Camera-type eye (tissue), 1 donor: ENCODE data around the genes PDIA3, DUOXA2 and DUOXA1.

GRCh38 chr15:43329468-43330465 lies 606 bp downstream of the LCMT2 start:
- RAMPAGE, long total RNA, result no peak

DNA sequence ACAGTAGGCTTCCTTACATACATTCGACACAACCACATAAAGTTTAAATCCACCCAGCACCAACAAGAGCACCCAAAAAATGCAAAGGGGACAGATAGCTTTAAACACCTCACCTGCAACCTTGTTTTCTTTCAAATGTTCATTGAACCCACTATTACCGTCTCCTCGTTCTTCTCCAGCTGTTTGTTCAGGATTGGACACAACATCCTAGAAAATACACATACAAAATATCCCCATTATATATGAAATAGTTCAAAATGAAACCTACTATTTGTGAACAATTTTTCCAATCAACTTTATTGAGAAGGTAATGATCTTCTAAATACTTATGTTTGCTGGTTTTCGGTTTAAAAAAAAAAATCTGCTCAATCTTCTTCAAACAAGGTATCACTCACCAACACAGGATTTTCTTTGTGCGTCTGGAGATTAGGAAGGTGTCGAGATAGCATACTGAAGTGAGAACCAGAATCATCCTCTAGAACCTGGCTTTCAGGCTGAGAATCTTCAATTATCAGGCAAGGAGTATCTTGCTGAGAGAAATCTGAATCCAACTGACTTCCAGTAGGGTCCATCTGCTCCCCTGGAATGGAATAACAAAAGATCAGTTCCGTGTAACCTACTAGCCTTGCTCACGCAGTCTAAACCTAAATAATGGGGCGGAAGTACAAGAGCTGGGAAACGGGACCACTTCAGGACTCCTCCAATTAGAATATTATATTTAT lies 906 bp downstream of the TP53BP1 start:
- RAMPAGE, long total RNA, result no peak

DNA sequence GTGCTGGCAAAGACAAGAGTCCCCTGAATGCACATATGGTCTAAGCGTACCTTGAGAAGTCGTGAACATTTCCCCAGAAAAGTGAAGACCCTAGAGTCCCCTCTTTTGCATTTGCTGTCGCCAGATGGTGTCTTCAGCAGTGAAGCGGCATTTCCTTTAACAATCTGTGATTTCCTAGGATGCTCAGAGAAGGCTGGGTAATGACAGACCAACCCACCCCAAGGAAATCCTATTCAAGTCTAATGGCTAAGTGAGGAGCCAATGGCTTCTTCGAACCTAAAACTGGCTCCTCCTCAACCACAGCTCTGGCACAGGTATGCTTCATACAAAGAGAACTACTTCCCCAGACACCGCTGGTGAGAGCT lies 16.7 kb downstream of the MAP1A start:
- RAMPAGE, long total RNA, result no peak

- RAMPAGE, long total RNA, result no peak
Observed at GRCh38 chr15:43745997-43746957, at the start of gene PDIA3. Gene PDIA3, plus strand, starts transcription at chr15:43746438.

DNA sequence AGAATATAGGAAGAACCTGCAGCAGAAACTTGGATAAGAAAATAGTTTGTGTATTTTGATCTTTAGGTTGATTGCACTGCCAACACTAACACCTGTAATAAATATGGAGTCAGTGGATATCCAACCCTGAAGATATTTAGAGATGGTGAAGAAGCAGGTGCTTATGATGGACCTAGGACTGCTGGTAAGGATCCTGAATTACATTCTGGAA lies 10.2 kb downstream of the PDIA3 start:
- RAMPAGE, long total RNA, result no peak

GRCh38 chr15:43794342-43795735 lies 2.7 kb downstream of the SERF2 start:
- RAMPAGE, long total RNA, result no peak

DNA sequence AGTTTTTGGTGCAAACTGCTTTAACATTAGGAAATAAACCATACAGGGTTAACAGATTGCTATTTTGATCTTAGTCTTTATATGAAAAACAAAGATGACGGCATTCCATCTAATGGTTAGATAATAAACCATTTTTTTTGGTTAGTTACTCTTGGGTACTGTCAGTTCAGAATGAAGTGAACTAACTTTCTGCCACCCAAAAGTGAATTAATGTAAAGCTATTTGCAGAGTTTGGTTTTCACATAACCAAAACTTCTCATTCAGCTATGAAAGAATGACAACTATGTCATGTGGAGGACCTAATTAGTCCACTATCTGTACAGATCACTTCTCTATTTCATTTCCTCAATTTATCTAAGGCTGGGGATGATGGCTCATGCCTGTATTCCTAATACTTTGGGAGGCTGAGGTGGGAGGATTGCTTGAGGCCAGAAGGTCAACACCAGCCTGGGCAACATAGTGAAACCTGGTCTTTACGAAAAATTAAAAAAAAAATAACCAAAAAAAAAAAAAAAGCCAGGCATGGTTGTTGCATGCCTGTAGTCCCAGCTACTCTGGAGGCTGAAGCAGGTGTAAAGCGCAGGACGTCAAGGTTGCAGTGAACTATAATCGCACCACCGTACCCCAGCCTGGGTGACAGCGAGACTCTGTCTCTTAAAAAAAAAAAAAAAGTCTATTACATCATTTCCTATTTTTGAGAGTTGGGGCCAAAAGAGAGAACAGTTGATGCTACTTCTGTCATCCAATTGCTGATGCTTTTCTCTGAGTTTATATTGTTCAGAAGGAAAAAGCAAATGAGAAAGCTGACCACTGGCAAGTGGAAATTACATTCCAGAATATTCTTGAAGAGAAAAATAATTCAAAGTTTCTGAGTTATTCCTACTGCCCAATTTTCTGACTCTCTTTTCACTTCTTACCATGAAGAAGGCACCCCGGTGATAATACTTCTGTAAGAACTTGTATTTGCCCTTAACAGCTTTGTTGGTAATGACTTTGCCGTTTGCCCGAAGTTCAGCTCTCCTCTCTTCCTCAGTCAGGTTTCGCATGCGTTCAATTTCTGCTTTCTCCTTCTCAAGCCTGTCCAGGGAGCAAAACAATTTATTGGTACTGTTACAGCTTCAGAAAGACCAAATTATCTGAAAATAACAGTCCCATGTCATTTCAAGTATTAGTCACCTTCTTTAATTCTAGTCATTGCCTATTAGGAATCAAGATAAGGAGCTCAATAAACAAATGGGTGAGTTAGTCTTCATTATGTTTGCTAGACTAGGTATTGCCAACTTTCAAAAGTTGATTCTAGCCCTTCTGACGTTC lies 8.9 kb downstream of the HYPK start:
- RAMPAGE, long total RNA, result no peak

- RAMPAGE, long total RNA, result no peak
Observed at GRCh38 chr15:44038700-44039266, 156.3 kb downstream of the FRMD5 start.

DNA sequence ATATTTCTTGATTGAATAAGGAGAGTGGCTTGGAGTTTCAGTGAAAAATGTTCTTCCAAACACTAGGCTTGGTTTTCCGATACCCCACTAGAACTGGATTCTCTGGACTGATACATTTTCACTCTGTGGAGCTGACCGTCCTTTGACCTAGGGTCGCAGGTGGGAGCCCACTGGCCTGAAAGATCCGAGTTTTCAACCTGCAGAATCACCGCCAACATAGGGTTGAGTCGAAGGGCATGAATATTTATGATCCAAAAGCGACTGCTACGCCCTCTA lies 813 bp upstream of the CTDSPL2 start:
- RAMPAGE, long total RNA, result no peak

GRCh38 chr15:44474058-44474370 lies 46.6 kb downstream of the CTDSPL2 start:
- RAMPAGE, long total RNA, result no peak

GRCh38 chr15:44555369-44555860 lies 18.5 kb downstream of the EIF3J start:
- RAMPAGE, long total RNA, result no peak

- RAMPAGE, long total RNA, result no peak
Observed at GRCh38 chr15:44565117-44565996, 28.4 kb downstream of the EIF3J start.

GRCh38 chr15:44713298-44713980 lies 2.1 kb downstream of the B2M start:
- RAMPAGE, long total RNA, result no peak

DNA sequence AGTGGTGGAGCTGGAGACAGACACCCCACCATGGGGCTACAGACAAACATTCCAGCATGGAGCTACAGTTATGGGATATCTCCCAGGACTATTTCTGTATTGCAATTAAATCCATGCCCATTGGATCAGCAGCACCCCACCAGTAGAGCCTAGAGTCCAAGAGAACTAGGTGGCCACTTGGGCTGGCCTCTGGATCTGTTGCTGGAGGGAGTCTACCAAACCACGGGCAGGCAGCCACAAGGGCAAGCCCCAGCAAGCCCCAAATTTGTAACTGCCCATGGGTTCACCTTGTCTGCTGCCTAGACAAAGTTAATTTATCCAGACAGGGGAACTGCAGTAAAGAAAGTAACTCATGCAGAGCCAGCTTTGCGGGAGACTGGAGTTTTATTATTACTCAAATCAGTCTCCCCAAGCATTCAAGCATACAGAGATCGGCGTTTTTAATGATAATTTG lies 74.0 kb upstream of the TERB2 start:
- RAMPAGE, long total RNA, result no peak

DNA sequence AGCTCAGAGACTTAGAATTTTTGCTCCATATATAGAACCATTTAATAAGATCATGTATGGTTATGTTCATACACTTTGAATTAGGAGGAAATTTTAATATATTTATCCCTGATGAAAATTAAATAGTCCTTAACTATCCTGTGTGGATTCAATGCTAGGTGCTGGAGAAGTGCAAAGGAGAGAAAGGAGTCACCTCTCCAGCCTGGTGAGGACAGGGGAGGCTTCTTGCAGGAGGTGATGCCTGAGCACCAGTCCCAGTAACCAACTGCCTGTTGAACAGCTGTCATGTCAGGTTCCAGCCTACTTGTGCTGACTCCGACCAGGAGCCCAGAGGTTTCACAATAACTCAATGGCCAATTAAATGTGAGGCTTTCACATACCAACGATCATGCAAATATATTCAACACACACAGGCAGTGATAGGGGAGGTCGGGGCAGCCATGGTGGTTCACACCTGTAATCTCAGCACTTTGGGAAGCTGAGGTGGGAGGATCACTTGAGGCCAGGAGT lies 7.7 kb downstream of the SORD start:
- RAMPAGE, long total RNA, result no peak

DNA sequence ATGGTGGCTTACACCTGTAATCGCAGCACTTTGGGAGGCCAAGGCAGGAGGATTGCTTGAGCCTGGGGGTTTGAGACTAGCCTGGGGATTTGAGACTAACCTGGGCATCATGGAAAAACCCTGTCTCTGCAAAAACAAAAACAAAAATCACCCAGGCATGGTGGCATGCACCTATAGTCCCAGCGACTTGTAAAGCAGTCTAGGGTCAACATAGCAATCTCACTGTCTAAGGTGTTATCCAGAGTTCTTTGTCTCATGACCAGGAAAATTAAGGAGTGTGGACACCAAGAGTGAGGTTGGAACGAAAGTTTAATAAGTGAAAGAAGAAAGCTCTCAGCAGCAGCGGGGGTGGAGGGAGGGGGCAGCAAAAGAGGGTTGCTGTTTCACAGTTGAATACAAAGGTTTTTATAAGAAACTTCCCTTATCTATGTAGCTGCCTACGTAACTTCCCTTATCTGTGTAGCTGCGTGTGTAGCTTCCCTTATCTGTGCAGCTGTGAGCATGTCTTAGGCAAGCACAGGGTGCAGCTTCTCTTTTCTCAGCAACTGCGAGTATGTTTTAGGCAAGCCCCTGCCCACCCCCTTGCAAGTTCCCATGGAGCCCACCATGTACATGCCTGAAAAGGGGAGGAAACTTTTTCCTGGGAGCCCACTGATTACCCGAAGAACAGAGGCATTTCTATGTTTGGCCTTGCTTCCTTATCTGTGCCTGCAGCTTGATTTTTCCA lies 25.6 kb downstream of the SORD start:
- RAMPAGE, long total RNA, result no peak

DNA sequence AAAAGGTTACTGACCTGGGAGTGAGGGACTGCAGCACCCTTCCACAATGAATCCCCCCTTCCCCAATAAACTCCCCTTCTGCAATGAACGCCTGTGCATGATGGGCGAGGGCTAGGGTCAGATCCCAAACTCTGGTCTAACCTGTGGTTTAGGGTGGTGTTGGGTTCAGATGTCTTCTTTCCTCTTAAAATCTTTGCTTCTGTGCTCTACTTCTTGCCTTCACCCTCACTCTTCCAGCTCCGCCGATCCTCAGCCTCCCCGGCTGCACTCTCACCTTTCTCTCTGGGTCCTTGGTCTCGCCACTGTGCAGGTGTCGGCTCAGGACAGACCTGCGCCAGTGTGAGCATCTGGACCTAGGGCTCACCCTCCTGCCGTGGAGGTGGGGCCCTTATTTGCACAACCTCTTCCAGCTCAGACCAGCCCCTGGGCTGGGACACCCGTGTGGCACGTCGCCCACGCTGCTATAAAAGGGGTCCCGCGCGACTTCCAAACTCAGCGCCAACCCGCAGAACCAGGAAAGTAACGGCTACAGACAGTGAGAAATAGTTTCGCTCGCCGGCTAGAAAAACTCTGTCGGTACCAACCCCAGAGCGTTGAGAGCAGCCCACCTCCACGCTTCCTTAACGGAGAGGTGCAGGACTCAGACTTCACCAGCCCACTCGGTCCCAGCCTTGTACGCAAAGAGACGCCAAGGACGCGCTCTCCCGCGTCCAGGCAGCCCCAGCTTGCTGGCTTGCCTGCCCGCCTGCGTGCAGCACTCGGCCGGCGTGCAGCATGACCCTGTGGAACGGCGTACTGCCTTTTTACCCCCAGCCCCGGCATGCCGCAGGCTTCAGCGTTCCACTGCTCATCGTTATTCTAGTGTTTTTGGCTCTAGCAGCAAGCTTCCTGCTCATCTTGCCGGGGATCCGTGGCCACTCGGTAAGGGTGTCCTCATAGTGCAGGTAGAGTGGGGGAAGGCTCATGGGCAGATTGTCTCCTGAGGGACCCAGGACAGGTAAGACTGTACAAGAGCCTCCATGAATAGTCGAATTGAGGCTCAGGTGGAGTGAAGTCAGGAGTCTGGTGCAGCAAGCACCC lies at the start of gene DUOXA2:
Gene DUOXA2 (plus strand): TSS at position 495 of the 1,080 bp plus-strand sequence.
- RAMPAGE, long total RNA, result no peak

DNA sequence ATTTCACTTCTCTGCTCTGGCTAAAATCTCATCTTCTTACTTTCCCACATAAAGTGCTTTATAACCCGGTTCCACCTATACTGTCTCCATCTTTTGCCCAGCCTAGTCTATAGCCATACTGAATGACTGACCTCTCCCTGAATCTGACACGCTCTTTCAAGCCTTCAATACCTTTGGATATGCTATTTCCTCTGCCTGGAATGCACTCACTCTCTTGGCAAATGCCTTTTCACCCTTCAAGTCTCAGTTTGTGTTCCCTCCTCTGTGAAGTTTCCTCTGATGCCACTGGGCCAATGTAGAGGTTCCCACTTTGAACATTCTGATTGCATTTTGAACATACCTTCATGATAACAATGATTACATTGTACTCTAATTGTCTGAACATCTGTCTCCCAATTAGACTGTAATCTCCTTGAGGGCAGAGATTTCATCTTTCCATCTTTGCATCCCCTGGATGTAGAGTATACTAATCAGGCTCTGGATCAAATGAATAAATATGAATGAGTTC lies 3.4 kb downstream of the DUOXA1 start:
- RAMPAGE, long total RNA, result no peak

DNA sequence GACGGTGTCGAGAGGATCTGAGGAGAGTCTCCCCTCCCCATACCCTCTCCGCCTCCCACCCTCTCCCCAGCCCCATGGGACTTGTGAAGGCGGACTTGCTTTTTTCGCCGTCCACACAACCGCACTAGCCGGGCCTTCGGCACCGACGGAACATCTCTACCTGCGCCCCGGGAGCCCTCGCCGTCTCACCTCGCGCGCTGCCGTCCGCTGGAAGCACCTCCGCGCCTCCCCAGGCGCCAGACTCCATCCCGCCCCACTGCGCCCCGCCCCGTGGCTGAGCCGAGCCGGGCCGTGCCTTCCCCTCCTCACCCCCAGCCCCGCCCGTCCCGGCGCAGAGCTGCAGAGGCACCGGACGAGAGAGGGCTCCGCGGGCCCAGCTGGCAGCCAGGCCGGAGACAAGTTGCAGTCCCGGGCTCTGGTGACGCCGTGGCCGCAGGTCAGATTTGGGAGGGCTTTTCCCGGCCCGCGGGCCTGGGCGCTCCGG lies at the start of gene DUOXA1:
Gene DUOXA1 (minus strand): TSS at position 217 of the 484 bp plus-strand sequence.
- RAMPAGE, long total RNA, result no peak

DNA sequence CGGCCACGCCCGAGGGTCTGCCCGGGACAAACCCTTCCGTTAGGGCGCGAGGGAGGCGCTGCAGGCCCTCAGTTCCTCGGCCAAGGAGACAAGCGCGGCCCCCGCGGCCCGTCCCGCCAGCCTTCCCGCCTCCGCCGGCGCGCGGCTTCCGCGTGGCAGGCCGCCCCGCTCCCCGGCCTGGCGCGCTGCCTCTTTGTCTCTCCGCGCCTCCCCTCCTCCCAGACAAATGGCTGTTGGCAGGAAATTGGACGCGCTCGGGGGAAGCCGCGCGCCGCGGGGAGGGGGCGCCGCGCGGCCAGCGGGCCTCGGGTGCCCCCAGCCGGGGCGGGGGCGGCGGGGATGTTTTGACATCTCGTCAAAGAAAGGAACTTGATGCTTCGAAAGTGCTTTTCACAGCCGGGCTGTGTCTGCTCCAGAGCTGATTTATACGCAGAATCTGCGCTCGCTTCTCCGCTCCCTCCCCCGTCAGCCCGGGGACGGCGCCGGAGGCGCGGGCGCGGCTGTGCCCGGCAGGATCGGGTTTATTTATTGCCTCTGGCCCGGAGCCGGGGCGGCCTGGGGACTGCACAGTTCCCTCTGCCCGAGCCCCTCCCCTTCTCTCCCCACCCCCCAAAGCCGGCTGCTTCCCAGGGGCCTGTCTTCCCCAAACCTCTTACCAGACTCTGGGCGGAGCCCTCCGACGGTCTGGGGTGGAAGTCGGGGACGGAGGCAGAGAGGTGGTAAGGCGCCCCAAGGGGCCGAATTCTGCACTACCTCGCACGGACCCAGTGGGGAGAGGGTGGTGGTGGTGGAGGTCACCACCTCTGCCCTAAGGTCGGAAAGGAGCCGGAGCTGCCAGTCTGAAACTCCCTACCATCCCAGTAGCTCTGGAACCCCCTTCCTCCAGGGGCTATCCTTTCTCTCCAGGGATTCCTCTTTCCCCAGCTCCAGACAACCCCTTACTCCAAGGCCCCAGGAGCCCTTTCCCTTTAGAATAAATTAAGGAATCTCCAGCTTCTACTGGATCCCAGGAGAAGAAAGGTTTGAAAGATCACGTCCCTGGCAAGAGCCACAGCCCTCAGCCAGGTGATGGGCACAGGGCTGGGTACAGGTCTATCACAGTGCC lies 20.6 kb downstream of the SHF start:
- RAMPAGE, long total RNA, result no peak